Diencephalon (tissue), 2 donors: ENCODE measurements around the gene TMEM214.

- RAMPAGE, long total RNA, result no peak
Observed at GRCh38 chr2:26472644-26472955, 70.9 kb downstream of the DRC1 start.

DNA sequence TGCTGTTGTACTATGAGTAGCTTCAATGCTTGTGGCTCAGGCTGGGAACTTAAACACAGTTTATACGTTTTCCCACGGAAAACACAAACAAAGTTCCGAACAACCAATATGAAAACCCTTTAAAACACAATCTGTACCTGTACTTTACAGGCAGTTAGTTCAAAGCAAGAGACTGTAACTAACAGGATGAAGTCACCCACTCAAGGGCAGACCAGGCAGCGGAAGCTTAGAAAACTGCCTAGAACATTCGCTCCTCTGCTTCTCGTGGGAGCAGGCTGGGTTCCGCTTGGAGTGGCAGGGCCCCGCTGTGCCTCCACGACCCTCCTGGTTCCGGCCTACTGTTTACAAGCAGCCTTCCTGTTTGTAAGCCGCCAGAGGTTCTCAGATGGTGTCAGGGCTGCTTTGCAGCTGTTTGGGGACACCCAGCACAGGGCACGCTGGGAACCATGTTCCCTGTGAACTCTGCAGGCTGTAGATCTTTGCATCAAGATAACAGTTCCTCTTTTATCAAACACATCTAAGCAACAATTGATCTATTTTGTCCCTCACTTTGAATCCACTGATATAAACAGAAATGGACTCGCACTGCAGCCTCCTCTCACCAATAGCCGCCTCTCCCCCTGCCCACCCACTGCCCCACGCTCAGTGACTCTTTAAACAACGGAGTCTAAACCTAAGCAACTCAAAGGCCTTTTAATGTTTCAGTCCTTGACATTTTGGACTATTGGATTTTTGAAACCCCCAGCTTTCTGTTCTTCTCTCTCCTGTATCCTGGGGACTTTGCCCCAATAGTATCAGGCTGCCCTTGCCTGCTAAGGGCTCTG, 31.2 kb downstream of the CIB4 start:
- RAMPAGE, long total RNA, result no peak

DNA sequence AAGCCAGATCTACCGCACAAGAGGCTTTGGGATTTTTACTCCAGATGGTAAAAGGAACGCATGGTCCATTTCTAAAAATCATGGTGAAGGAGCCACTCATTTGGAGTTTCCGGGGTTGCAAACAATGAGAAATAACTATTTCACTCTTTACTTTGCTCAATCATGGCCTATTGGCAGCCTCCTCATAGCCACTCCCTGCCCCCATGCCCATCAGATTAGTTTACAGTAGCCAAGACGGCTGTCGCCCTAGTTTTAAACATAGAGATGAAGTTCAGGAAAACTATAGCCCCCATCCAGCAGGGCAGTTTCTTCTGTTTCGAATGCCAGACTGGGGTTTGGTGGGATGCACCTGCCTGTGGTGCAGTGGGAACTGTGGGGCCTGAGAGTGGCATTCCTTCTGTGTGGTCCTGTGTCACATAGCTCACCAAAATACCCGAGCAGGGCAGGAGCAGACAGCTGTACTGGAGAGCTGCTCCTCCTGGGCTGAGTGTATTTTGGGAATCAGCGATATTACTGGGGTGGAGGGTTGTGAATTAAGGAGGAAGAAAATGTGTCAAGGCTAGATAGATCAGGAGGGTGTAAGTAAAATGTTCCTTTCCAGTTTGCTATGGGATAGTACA, 1.9 kb downstream of the MAPRE3 start:
- RAMPAGE, long total RNA, result no peak

GRCh38 chr2:26991609-26992178, 21.3 kb downstream of the MAPRE3 start:
- RAMPAGE, long total RNA, result no peak

- RAMPAGE, long total RNA, result no peak
Observed at GRCh38 chr2:27023884-27024565, 8.7 kb upstream of the TMEM214 start.

GRCh38 chr2:27032514-27033479, at the start of gene TMEM214:
Gene TMEM214 (plus strand): TSS chr2:27032965.
- RAMPAGE, long total RNA, result no peak

DNA sequence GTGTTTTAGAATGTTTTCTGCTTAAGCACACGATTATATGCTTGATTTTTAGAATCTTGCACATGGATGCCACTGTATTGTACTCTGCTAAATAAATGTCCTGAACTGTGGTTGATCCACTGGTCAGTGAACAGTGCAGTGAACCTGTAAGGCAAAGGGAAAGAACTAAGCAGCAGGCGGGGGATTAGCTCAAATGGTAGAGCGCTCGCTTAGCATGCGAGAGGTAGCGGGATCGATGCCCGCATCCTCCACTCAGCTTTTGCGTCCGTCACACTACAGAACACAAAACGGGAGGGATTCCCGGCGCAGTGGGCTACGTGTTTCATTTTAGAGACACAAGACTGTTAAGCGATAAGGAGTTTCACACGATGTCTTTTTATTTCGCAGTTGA, 437 bp upstream of the AGBL5 start:
- RAMPAGE, long total RNA, result no peak

GRCh38 chr2:27052103-27052641, 704 bp downstream of the AGBL5 start:
- RAMPAGE, long total RNA, result no peak

DNA sequence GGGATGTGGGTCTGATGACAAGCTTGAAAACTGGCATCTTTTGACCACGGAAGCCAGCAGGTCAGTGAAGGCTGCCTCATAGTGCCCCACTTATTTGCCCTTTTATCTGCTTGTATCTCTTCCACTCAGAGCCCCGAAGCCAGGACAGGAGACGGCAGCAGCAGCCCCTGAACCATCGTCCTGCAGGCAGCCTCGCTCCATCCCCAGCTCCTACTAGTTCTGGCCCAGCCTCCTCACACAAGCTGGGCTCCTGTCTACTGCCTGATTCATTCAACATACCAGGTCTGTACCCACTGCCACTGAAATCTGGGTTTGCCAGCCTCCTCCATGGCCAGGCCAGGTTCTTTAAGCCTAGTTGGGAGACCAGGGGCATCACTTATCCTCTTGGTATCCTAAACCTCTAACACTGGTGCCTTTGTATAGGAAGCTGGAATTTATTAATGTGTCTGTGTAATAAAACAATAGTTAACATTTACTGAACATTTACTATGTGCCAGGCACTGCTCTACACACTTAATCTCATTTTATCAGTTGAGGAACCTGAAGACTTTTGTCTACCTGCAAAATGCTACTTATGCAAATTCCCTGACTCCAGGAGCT, 4.0 kb downstream of the OST4 start:
- RAMPAGE, long total RNA, result no peak

DNA sequence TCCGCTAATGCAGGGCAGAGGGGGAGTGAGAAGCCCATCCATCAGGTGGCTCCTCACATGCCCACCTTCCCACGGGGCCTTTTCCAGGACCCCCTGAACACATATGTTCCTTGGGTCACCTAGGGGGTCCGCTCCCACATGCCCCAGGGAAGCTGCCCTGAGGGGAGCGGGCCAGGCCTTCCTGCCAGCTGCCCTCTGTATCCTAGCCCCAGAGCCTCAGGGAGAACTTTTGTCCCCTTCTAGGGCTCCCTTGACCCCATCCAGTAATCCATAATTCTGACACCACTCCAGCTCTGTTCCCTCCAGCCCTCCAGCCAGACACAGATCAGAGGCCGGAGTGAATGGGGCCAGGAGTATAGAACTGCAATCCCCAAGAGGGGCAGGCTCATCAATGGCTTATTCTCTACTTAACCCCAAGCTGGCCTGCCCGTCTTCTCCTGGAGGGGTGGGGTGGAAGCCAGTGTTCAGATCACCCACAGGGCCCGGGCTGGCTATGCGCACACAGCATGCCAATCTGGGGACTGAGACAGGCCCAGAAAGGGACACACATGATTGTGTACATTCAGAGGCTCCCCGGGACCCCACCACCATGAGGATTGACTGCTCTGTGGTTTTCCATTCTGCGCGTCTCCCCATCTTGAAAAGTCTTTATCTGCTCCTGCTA, 1.0 kb downstream of the EMILIN1 start:
- RAMPAGE, long total RNA, result no peak

DNA sequence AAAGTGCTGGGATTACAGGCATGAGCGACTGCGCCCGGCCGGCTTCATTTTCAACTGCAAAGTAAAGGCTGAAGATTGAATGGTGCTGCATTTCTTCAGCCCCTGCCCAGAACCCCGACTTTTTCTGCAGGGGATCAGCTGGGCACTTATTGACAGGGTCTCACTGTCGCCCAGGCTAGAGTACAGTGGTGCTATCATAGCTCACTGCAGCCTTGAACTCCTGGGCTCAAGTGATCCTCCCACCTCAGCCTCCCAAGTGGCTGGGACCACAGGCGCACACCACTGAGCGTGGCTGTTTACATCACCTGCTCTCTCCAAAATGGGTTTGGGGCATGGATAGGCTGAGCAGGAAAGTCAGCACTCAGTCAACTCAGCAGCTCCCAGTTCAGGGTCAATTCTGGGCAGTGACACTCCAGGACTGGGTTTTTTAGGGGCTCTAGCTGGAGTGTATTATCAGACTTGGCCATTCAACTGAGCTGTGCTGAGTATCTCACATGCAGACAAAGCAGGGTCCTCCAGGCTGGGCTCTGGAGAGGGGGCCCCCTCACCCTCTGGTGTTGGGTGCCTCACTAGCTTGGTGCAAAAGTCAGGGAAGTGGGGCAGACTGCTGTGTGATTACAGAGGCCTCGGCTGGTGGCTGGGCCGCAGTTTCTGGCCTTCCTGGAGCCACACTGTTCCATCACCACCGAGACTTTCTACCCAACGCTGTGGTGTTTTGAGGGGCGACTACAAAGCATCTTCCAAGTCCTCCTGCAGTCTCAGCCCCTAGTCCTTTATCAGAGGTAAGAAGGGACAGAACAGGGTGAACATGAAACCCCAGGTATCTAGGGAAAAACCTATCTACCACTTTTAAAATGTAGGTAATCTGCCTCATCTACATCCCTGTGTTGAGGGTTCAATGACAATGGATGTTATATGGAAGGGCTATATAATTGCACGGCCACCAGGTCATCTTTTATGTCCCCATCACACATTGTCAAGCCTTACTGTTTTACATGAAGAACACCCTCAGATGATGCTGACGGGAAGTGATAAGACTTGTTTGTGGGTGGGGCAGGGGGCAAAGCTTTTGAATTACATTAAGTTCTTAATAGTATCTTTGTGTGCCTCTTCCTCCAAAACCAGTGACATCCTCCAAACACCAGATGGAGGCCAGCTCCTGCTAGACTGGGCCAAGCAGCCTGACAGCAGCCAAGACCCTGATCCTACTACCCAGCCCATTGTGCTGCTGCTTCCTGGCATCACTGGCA, 4.6 kb downstream of the ABHD1 start:
- RAMPAGE, long total RNA, result no peak

- RAMPAGE, long total RNA, result no peak
Observed at GRCh38 chr2:27162226-27162737, 13.5 kb downstream of the TCF23 start.

DNA sequence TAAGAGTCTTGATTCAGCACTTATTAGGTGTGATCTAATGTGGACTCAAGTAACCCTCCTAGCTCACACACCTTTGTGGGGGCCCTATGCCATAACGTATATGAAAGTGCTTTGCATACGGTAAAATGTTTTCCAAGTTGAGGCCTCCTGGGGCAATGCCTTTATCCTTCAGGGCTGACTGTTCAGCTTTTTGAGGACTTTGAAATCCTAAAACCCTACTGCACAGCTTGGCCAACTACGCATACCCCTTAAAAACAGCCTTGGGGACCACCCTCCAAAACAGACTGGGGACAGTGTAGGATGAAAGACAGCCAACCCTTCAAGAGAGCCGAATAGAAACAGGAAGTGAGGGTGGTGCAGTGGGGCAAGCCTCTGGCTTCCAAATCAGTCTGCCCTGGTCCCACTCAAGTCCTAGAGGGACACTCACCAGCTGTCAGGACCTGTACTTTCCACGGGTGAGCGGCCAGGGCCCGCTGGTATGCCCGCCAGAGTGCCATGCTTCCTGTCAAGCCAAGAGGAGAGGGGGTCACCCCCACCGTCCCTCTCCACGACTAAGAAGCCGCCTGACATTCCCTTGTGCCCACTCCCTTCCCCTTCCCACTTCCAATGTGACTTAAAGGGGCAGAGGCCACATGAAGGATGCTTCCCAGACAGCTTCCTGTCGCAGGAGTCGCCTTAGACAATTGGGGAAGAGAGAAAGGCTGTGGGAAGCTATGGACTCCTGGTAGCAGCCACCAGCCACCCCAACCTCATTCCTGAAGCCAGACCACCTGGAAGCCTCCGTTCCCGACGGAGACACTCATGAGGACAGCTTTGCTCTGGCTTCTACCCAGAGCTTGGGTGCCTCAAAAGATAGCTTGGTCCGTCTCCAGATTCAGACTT, 635 bp downstream of the MPV17 start:
- RAMPAGE, long total RNA, result no peak

GRCh38 chr2:27376283-27377427, 3.9 kb downstream of the ZNF513 start:
- RAMPAGE, long total RNA, result no peak

DNA sequence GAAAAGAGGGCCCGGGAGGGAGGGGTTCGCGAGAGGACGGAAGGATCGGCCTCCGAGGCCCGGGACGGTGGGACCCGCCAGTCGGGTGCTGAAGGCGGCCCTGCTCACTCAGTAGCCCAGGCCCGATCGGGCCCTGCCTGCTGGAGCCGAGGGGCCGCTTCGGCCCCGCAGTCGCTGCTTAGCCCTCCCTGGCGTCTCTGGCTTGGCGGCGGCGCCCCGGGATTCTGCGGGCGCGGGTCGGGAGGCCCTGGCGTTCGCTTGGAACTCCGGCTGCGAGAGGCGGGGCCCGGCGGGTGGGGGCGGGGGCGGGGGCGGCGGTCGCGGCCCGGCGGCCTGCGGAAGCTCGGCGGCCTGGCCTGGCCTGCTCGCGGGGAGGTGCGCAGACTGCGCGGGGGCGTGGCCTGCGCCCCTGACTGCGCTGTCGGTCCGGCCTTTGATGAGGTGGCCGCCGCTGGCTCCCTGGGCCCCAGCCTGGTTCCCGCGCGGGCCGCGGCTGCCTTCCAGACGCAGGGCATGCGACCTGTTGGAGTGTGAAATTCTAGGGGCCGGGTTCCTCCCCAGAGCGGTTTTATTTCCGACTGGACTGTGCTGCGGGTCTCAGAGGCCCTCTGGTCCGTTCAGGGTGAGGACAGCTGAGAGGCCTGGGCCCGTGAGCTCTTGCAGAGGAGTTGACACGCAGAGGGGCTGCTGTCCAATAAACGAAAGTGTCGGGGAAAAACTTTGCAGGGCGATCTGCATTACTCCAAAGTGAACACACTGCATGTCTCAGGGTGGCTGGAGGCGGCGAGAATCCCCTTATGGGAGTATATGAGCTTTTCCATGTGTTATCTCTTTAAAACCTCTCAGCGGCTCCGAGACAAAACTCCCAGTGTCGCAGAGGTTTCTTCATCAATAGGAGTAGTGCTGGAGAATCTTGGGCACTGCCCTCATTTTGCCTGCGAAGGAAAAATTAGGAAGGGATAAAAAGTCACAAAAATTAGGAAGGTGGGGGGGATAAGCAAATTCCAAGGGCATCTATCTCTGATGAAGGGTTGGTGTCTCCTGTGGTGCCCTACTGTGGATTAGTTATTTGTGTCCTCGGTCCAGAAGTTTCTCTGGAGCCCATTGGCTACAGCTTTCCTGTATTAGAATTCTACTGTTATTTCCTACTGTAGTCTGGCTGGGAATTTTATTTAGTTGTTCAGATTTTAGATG, 711 bp downstream of the NRBP1 start:
- RAMPAGE, long total RNA, result no peak

GRCh38 chr2:27507201-27507906, 10.7 kb downstream of the GCKR start:
- RAMPAGE, long total RNA, result no peak

DNA sequence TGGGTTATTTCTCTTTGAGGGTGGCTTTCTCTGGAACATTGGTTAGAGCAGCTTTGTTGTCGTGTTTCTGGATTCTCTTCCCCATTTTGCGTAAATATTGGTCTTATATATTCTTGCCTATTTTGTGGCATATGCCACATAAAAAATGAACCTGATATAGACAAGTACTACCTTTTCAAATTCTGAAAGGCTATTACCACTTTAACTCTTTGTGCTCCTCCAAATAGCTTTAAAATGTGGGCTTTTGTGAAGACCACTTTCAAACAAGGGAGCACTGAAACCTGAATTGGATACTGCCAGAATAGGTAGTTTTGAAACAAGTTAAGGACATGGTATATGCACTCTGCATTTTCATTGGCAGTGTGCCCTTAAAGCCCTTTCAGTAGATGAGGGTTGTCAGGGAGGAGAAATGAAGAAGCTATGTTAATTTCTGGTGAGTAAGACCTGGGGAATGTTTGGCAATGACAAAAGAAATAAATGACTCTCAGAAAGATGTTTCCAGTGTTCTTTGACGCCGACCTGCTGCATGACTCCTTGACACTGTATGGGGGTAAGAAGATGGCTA, 6.1 kb downstream of the CCDC121 start:
- RAMPAGE, long total RNA, result no peak

- RAMPAGE, long total RNA, result no peak
Observed at GRCh38 chr2:27653336-27654083, 9.9 kb downstream of the SUPT7L start.

- RAMPAGE, long total RNA, result no peak
Observed at GRCh38 chr2:27682129-27682600, 18.5 kb downstream of the SLC4A1AP start.

DNA sequence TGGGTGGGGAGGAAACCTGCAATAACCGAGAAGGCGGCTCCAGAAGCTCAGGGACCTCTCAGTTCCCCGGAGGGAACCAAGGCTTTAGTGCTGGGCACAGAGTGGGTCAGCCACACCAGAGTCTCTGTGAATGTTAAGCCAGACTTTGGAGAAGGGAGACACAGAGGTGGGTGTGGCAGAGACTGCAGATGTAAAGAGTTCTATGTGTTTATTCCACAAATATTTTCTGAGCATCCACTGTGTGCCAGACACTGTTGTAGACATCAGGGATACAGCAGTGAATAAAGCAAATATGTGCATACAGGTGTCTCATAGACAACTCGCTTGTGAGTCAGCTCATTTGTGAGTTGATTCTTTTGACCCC, 47.9 kb upstream of the MRPL33 start:
- RAMPAGE, long total RNA, result no peak